Calu3 (cell line): ENCODE results near the genes ARHGEF19 and FBXO42.

DNA sequence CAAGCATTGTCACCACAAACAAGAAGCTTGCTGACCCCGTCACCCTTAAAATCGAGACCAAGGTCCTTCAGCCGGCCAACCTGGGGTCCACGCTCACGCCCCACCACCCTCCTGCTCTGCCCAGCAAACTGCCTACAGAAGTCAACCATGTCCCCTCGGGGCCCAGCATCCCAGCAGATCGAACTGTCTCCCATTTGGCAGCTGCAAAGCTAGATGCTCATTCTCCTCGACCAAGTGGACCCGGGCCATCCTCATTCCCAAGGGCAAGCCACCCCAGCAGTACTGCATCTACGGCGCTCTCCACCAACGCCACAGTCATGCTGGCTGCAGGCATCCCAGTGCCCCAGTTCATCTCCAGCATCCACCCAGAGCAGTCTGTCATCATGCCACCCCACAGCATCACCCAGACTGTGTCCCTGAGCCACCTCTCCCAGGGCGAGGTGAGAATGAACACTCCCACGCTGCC is 40.8 kb downstream of the ZBTB17 start:
- PRO-cap, result no peak

GRCh38 chr1:15946898-15947347 is 29.0 kb downstream of the ZBTB17 start:
- PRO-cap, result no peak

DNA sequence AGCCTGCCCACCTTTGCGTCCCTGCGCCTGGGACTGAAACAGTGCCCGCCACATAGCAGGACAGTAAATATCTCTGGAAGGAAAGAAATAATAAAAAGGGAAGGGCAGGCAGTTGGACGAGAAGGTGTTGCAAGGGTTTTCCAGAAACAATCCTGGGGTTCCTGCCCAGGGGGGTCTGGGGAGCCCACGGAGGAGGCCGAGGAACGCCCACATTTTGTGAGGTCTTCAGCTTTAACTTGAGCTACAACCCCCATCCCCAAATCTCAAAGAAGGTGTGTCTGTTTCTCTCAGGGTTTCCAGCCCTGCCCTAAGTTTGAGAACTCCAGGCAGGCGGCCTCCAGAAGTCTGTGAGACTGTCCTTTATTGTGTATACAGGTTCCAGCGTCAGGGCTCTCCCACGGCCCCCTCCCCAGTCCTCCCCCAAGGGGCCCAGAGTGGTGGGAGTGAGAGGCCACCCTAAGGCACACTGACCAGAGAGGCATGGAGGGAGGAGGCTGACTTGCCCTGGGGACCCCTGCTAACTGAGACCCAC is 4.1 kb downstream of the HSPB7 start:
- PRO-cap, result no peak

DNA sequence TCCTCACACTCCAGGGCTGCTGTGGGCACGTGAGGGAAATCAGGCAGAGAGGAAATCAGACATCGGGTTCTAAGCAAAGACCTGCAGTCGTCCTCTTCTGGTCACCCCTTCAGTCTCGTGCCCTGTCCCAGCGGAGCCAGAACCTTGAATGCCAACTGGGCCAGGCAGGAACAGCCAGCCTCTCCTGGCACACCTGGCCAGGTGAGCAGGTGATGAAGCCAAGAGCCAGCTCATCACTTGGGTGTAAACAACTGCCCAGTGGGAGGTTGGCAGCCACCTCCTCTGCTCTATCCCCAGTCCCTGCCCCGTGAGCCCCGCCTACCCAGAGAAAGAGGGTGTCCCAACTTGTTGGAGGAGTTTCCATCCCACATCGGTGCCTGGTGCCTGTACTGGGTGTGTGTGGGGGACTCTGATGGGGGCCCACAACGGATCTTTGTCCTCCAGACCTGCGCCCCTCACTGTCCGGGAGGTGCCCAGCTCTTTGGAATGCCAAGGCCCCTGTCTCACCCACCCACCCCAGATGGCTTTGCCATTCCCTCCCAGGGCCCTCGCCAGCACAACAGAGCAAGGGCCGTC is 17.8 kb upstream of the FAM131C start:
- PRO-cap, result no peak

DNA sequence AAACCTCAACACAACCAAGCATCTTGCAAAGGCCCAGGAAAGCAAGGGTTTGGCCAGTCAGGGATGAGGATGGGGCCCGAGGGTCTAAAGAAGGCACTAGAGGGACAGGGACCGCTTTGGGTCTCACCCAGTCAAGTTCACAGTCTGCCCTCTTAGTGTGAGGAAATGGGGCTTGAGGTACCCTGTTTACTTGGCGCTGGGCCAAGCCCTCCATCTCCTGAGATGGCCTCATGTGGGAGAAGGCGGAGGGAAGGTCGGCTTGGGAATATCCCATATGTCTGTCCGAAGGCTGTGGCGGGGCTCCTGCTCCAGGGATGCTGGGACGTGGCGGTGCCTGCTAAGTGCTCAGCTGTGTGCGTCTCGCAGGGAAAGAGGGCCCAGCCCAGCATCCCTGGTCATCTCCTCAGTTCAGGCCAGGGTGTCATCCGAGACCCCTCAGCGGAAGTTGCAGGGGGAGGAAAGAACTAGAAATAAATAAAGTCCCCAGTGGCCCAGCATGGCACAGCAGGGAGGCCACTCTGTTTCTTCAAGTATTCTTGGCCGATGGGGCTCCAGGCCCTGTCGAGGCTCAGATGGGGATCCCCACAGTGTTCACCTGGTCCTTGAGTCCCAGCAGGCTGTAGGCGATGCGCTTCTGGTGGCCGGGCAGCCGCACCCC is 31.1 kb downstream of the EPHA2 start:
- PRO-cap, result no peak

DNA sequence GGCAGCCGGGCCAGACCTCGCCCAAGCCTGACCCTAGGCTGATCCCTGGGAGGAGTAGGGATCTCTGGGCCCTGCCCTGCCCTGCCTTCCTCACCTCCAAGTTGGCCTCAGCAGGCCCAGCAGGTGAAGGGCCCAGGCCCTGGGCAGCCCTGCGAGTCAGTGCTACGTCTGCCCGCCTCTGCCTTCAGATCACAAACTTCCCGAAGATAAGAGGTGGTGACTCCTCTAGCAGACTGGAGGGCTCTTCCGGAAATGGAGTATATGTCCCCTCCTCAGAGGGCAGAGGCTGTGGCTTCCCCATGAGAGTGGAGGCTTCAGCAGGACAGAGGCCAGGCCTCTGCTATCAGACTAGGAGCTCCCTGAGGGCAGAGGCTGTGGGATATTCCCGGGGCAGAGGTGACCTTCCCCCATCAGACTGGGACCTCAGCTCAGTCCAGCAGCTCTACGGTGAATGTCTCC is 15.8 kb upstream of the EPHA2 start:
- PRO-cap, result no peak

DNA sequence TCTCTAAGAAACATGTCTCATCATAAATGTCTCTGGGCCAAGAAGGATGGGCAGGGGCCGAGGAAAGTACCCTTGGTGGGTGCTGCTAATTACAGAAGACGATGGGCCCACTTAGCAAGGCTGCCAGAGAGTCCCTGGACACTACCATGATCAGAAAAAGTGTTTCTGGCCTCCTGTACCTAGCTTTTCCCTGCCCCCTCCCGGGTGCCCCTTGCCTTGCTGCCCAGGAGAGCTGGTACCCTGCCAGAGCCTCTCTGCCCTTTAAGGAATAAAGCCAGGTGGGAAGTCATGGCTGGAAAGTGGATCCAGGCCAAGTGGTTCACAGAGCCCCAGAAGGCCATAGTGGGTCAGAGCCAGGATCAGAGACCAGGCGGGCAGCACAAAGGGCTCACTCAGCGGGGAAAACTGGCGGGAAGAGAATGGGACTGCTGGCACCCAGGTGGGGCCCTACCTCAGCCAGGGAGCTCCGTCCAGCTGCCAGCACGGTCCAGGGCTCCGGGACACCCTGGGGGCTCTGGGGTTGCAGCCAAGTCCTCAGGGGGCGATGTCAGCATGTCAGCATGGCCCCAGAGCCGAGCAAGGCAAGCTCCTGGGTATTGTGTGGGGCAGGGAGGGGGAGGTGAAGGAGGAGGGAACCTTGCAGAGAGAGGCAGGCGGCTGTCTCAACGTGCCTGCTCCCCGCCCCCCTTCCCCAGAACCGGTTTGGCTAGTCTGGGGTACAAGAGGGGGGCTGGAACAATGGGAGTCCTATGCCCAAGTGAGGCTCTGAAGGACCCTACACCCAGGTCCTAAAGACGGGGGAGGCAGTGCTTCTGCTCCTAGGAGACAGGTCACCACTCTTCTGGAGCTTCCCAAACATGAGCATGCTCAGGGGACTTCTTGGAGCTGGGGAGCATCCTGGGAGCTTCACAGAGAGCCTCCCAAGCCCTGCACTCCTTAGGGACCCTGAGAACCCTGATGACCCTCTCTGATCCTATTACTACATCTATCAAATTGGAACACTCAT is at the start of gene ARHGEF19:
TSS of gene ARHGEF19 (minus strand) at position 602 of the 1,006 bp plus-strand sequence.
- PRO-cap, result unidirectional peak, minus-strand start at position 587 of the sequence; unidirectional peak, minus-strand start at position 689 of the sequence

DNA sequence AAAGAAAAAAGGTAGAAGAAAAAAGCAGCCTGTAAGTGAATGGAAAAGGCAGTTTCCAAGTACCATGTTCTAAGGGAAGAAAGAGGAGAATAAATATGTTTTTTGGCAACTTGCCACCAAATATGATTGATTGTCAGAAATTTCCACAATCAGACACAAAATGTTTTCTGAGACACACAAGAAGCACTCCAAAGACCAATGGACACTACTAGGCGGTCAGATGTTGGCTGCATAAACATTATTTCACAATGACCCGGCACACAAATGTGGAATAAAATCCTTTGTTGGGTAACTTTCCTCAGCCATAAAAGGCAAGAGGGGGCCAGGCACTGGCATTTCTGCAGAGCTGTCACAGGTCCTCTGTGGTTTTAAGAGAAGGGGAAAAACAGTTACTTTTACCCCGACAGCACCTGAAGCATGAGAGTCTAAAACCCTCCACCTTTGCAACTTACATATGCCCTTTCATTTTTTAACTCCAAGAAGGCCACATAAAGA is 12.9 kb upstream of the CPLANE2 start:
- PRO-cap, result no peak

- PRO-cap, result unidirectional peak, plus-strand start at chr1:16352187; bidirectional peak, plus-strand start at chr1:16352606, minus-strand start at chr1:16352451
Measured at GRCh38 chr1:16351779-16352750, at the start of gene FBXO42. TSS of gene FBXO42 (minus strand) at chr1:16352480.

- PRO-cap, result no peak
Measured at GRCh38 chr1:16442865-16443386, 2.4 kb downstream of the NECAP2 start.

GRCh38 chr1:16498330-16498925 is 57.9 kb downstream of the NECAP2 start:
- PRO-cap, result no peak

DNA sequence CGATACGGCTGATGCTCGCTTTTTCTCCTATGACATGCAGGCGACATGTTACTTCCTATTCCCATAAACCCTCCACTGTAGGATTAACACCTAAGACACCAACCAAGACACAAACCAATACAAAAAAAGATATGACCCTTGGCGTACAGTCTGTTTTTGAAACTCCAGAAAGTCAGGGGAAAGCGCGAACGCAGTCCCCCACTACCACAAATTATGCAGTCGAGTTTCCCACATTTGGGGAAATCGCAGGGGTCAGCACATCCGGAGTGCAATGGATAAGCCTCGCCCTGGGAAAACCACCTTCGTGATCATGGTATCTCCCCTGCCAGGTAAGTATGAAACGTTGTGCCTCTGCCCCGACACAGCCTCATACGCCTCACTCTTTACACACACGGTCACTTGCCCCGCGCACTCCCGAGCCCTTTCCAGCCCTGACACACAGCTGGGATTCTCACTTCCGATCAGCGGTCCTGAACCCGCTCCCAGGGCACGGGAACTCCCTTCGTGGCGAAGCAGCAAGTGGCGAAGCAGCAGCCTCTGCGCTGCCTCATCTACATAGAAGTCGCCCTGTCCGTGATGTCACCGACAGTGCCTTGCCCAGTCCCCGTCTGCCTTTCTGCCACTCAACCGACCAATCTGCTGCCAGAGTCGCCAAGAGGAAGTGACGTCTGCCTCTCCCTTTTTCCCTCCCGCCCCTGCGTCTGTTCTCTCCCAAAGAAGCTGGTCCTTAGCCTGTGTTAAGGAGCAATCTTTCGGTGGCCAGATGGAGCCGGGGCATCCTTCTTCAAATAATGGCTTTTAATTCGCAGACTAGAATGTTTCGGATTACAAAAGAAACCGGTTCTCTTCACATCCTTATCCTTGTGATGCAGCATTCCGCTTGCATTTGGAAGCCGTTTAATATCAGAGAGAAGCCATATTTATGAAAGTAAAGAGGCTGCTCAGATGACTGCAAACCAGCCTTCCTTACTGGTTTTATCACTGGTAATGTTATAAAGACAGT is 73.7 kb downstream of the NECAP2 start:
- PRO-cap, result unidirectional peak, minus-strand start at position 511 of the sequence

DNA sequence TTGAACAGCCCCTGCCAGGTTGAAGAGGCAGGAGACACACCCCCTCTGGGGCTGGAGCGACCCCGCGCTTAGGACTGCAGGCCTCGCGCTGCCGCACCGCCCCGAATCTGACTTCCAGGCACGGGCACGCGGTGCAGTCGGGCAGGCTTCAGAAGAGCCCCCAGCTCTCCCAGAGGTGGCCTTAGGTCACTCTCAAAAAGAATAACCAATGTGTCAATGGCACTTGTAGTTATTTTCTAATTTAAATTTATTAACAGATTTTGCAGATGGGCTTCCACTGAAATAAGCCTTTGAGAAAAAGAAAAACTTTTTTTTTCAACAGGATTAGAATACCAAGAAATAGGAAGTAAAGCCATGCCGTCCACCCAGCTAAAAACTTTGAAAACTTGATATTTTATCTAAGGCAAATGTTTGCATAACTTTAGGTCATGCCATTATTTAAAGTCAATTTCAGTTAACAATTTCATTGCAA is 173.3 kb downstream of the NECAP2 start:
- PRO-cap, result no peak

DNA sequence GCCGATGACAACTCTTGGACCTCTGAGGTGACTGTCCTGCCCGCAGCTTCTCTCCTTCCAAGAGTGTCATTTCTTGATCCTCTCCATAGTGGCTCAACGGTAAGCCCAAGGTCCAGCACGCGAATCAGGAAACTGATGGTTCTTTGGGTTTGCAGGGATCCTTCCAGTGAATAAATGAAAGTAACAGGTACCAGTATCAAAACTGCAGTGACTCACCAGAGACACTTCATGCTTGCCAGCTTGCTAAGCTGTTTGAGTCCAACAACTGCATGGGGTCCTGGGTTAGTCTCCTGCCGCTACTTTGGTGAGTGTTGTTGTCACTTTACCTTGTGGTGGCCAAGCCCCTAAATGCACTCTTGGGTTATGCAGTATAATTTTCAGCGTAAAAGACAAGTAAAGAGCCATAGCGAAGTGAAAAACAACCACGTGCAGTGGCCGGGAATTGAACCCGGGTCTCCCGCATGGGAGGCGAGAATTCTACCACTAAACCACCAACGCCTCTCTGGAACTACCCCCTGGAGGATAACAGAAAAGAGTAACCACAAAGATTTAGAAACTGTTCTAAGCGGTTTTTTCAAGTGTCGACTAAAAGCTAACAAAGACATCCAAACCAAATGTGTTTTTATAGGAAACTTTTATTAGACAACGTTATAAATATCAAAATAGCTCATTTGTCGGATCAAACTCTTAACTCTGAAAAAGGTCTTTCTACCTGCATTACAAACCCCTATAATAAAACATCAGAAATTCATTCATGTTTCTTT is 237.5 kb downstream of the NECAP2 start:
- PRO-cap, result unidirectional peak, minus-strand start at position 504 of the sequence

GRCh38 chr1:16764967-16765705 is 156.6 kb upstream of the CROCC start:
- PRO-cap, result unidirectional peak, plus-strand start at chr1:16765108; unidirectional peak, plus-strand start at chr1:16765147

DNA sequence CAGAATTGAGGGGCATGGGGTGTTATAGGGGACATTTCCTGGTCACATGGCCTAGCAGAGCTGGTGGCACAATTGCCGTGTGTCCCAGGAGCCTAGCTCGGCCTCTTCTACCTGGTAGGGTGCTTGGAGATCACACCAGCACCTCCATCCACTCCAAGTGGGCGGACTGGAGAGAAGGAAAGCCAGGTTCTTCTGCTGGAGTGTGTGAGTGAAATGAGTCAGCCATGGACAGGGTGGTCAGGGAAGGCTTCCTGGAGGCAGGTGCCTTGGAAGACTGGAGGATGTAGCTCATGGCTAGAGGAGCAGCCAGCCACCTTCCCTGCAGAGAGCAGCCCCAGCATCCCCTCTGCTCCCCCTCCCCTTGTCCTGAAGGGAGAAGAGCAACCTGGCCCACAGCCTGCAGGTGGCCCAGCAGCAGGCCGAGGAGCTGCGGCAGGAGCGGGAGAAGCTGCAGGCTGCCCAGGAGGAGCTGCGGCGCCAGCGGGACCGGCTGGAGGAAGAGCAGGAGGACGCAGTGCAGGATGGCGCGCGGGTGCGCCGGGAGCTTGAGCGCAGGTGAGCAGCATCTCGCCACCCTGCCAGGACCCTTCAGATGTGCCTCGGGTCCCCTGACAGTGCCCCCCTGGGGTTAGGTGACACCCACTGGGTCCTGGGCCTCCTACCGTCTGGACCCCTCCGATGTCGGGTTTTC is 22.1 kb downstream of the CROCC start:
- PRO-cap, result no peak

GRCh38 chr1:16966888-16967499 is 13.4 kb downstream of the MFAP2 start:
- PRO-cap, result no peak

- PRO-cap, result no peak
Measured at GRCh38 chr1:16979206-16979595, 1.2 kb downstream of the MFAP2 start.

DNA sequence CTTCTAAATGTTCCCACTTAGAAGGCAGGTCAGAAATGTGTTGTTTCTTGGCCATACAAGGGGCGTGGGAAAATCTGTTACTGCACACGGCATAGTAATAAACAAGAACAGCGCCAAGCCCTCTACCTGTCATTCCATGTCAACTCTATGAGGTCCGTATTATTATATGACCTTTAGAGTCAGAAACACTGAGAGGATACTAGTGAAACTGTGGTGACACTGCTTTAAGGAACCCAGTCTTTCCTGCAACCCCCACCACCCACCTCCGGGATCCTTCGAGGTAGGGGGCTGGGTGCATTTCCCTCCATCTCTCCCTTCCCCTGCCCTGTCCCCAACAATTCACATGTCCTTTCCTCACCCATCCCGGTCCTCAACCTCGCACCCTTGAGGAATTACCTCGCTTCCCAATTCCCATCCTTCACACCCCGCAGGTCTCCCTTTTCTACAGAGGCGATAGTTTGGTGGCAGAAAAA is 664 bp downstream of the SDHB start:
- PRO-cap, result no peak

- PRO-cap, result no peak
Measured at GRCh38 chr1:17109848-17110262, 9.4 kb downstream of the PADI2 start.